Daoy (cell line): ENCODE data around the genes INO80D and PIKFYVE.

DNA sequence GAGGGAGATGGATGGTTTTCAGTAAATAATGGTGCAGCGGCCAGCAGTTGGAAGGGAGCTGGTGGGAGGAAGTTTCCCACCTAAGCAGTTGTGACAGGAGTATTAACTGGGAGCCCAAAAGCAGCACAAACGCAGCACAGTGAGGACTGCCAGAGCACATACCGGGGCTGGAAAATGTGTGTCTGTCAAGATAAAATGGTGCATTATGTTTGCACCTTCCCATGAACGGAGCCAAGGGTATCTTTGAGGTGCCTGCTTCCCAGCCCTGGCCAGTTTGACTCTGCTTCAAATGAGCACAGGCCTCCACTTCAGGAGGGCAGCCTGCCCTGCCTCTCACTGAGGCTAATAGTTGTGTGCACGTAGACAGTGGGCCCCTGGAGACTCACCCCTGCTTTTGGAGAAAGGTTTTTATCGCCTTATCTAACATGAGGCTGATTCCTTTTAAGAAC is 32.8 kb downstream of the NRP2 start:
- RAMPAGE, long total RNA = no peak

- RAMPAGE, long total RNA = no peak
These were observed 72.5 kb downstream of the NRP2 start for GRCh38 chr2:205754844-205755180.

- RAMPAGE, long total RNA = no peak
These were observed 123.9 kb downstream of the NRP2 start for GRCh38 chr2:205806023-205806731.

GRCh38 chr2:205972071-205972590 is 113.8 kb downstream of the INO80D start:
- RAMPAGE, long total RNA = no peak

- RAMPAGE, long total RNA = no peak
These were observed 2.4 kb downstream of the INO80D start for GRCh38 chr2:206083299-206084209.

GRCh38 chr2:206085707-206086436 is at the start of gene INO80D:
Gene INO80D (minus strand): TSS chr2:206086174.
- RAMPAGE, long total RNA = no peak

GRCh38 chr2:207079096-207080102 is 86.3 kb downstream of the KLF7 start:
- RAMPAGE, long total RNA = no peak

GRCh38 chr2:207091138-207091866 is 74.4 kb downstream of the KLF7 start:
- RAMPAGE, long total RNA = no peak

- RAMPAGE, long total RNA = no peak
These were observed 29.2 kb downstream of the KLF7 start for GRCh38 chr2:207136333-207137161.

DNA sequence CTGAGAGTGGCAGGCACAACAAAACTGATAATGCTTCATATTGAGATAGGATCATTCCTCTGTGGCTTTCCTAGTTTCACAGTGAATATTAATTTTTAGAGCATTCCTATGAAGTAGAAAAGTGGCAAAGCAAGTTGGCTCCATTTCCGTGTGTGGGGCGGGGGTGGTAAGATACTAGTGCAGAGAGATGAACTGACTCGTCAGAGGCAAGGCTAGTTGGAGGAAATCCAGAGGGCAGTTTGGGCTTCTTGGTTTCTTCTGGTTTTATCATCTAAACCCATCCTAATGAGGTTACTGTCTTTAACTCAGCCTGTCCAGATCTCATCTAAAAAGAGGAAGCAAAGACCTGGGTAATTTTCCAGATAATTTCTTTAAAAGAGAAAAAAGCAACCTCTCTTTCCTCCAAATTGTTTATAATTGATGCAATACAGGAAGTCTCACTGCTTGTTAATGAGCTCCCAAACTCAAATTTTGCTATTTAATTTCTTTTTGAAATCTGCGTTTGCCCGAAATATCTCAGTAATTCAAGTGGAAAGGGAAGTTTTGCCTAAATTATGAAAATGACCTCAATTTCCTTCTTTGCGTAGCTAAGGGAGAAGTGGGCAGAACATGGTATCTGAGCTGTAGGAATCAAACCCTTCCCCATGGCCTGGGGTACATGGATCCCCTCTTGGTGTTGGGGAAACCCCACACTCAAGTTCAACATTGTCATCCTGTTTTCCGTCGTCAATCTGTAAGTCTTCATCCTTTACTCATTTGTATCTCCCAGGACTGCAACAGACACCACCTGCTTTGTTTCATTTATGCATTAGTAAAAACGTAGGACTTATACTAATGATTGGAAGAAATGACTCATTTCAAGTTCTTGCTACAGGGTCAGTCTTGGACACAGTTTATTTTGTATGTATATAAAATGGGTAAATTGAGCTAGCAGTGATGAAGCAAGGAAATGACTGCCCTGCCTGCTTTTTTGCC is 89.0 kb upstream of the KLF7 start:
- RAMPAGE, long total RNA = no peak

- RAMPAGE, long total RNA = no peak
These were observed 91.0 kb upstream of the KLF7 start for GRCh38 chr2:207256647-207257300.

- RAMPAGE, long total RNA = no peak
These were observed 165.0 kb upstream of the KLF7 start for GRCh38 chr2:207330761-207331190.

DNA sequence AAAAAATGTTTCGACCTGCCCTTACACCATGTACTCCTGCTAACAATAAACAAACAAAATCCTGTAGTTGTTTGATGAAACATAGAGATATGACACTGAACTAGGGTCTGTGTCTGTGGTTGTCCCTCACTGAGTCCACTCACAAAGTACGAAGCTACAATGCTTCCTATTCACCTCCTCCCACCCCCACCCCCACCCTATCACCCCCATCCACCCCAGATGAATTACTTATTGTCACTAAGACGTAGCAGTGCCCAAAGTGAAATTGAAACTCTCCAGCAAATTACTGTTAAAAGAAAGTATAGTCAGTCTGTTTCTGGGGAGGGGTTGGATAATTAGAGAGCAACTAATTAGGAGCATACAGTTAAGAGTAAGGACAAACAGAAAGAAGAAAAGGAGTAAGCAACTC is 171.4 kb upstream of the KLF7 start:
- RAMPAGE, long total RNA = no peak

DNA sequence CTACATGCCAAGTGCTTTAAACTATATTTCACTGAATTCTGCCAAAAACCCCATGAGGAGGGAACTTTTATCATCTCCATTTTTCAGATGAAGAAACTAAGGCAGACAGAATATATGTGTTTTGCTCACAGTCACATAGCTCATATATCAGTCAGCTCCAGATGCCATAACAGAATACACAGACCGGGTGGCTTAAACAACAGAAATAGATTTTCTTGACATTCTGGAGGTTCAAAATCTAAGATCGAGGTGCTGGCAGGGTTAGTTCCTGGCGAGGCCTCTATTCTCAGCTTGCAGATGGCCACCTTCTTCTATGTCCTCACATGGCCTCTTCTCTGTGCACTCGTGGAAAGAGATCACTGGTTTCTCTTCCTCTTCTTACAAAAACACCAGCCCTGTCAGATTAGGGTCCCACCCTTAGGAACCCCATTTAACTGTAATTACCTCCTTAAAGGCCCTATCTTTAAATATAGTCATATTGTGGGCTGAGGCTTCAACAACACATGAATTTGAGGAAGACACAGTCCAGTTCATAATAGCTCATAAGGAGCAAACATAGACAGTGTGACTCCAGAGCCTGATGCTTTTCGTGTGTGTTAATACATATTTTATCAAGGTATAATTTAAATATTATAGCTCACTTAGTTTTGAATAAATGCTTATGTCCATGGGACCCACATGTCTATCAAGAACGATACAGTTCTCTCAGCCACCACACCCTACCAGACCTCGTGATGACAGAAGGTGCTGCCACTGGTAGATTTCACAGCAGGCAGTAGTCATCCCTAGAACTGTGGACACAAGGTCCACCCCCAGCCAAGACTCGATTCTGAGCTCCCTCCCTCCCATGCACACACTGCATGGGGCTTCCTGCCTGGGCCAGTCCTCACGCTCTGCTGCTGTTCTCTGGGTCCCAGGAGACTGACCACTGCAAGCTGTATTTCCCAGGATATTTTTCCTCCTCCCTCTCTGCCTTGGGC is 26.8 kb upstream of the CREB1 start:
- RAMPAGE, long total RNA = no peak

DNA sequence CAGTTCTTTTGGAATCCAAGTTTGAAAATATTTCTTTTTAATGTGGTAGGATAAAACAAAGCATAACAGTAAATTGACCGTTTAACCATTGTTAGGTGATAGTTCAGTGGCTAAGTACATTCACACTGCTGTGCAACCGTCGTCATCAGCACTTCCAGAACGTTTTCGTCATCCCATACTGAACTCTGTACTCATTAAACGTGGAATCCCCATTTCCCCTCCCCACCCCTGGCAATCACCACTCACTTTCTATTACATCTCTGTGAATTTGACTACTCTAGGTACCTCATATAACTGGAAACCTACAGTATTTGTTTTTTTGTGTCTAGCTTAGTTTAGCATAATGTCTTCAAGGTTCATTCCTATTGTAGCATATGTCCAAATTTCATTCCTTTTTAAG is 33.0 kb upstream of the FZD5 start:
- RAMPAGE, long total RNA = no peak

- RAMPAGE, long total RNA = no peak
These were observed 97.2 kb downstream of the PLEKHM3 start for GRCh38 chr2:207928083-207928470.

DNA sequence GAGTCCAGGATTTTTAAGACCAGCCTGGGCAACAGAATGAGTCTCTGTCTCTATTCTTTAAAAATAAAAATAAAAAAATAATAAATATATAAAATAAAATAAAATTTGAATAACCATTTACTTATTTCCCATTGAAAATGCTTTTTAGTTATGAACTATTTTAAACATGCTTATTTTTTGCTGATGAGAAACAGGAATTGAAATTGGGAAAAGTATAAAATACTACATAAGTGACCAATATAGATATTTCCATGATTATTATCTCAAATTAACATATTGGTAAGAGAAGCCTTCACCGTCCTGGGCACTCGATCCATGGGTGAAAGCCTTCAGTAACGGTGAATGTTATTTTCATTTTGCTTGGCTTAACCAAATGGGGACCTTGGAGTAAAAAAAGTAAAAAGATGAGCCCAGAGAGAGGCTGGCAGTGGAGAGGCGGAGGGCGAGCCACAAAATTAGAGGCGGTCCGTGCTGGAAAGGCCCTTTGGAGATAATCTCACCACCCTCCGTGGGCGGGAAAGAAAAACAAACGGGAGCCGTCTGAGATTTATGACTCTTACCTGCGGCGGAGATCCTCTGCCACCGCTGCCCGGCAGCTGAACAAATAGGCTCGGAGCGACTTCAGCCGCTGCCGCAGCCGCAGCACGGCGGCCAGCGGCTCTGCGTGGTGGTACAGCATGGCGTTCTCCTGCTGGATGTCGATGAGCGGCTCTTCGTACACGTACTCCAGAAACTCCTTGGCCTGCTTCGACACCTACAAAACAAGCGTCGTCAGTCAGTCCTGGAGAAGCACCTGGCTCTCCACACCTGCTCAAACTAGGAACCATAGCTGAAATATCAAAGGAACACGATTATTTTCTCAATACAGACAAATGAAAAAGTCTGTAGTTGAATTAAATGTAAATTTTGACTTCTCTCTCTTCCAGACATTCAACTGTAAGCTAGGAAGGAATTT is 94.7 kb downstream of the PLEKHM3 start:
- RAMPAGE, long total RNA = no peak

DNA sequence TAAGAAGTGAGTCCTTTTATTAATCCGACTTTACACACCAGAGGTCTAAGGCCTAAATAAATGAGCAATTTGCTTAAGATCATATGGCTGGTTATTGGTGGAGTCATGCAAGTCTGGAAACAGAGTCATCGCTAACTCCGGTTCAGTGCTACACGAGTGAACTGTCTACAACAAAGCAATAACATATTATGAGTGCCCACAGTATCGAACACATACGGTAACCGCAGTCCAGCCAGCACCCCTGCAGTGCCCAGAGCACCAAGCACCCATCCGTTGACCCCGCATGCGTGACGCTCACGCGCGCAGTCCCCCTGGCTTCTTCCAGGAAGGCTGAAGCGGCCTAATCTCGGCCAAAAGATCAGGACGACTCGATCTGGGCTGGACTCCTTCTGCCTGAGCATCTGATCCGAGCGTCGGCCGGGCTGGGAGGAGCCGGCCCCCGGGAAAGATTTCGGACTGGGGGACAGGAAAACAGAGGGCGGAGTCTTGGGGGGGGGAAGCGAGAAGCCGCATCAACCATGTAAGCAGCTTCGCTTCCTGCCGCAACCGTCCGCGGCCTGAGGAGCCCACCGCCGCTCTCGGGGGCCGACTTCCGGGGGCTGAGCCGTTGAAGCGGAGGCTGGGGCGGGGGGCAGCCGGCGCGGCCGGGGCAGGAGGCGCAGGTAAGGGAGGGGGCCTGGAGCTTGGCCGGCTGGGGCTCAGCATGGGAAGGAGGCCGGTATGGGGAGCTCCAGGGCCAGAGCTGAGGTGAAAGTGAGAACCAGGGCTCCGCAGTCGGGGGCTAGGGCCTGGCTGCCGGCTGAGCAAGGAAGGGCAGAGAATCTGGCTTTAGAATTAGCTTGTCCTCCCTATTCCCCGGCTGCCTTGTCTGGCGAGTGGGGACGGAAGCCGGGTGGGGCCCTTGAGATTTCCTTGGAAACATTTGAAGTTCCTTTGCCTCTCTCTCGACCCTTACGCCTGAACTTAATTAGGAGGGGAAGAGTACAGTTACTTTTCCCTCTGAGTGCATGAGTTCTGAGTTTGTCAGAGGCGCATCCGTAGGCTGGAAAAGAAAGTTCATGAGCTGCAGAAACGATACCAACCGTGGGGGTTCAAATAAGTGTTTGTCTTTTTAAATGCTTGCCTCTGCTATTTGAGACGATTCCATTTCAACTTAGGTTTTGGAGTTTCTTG is at the start of gene PIKFYVE:
PIKFYVE (plus strand) TSS at position 502 of the 1,173 bp plus-strand sequence.
- RAMPAGE, long total RNA = no peak

- RAMPAGE, long total RNA = no peak
These were observed 913 bp downstream of the MAP2 start for GRCh38 chr2:209424609-209425311.

- RAMPAGE, long total RNA = no peak
These were observed 155.5 kb downstream of the MAP2 start for GRCh38 chr2:209579137-209579925.